ENCODE results near the genes TRMT61B, CLIP4 and CAPN13.

DNA sequence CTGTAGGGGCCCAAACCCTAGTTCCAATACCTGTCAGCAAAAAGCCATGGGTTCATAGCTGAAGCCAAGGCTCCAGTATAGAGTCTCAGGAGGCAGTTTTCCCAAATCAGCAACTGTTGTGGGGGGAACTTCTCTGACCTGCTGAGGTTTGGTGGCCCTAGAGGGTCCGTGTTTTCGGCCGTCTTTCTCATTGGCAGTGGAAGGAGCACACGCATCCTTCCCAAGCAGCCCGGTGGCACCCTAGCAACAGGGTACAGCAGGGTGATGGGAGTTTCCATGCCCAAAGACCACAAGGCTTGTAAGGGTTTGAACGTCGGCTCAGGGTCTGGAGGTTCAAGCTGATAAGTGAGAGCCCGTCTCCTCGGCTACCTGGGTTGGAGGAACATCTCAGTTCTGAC is 6.6 kb downstream of the FOSL2 start:
- PRO-cap, 2 experiments: no peak in any of the 2 experiments

GRCh38 chr2:28414939-28415838 is 22.5 kb downstream of the FOSL2 start:
- PRO-cap, 2 experiments: no peak in any of the 2 experiments

GRCh38 chr2:28444946-28445517 is 50.8 kb upstream of the PLB1 start:
- PRO-cap, 2 experiments: no peak in any of the 2 experiments

DNA sequence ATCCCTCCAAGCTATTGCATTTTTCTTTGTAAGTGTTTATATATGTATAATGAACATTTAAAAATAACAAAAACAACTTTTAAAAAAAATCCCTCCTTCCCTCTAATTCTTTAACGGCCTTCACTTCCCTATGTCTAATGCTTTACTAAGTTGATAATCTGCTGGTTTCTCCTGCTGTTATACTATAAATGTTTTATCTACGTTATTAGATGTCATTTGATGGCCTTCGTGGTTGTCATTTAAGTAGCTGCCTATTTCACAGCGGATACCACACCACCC is 51.9 kb downstream of the PLB1 start:
- PRO-cap, 2 experiments: no peak in any of the 2 experiments

GRCh38 chr2:28793633-28794084 is 17.0 kb upstream of the SPDYA start:
- PRO-cap, 2 experiments: no peak in any of the 2 experiments

- PRO-cap, 2 experiments: peak in 1 of 2 experiments; most common minus-strand start chr2:28869968 (in 1)
Observed at GRCh38 chr2:28869448-28870149, 510 bp downstream of the TRMT61B start.

GRCh38 chr2:28870150-28871061 is at the start of gene TRMT61B:
Gene TRMT61B, minus strand, starts transcription at chr2:28870309.
- PRO-cap, 2 experiments: peak in 1 of 2 experiments; most common plus-strand start chr2:28870421 (in 1); most common minus-strand start chr2:28870309 (in 1)

DNA sequence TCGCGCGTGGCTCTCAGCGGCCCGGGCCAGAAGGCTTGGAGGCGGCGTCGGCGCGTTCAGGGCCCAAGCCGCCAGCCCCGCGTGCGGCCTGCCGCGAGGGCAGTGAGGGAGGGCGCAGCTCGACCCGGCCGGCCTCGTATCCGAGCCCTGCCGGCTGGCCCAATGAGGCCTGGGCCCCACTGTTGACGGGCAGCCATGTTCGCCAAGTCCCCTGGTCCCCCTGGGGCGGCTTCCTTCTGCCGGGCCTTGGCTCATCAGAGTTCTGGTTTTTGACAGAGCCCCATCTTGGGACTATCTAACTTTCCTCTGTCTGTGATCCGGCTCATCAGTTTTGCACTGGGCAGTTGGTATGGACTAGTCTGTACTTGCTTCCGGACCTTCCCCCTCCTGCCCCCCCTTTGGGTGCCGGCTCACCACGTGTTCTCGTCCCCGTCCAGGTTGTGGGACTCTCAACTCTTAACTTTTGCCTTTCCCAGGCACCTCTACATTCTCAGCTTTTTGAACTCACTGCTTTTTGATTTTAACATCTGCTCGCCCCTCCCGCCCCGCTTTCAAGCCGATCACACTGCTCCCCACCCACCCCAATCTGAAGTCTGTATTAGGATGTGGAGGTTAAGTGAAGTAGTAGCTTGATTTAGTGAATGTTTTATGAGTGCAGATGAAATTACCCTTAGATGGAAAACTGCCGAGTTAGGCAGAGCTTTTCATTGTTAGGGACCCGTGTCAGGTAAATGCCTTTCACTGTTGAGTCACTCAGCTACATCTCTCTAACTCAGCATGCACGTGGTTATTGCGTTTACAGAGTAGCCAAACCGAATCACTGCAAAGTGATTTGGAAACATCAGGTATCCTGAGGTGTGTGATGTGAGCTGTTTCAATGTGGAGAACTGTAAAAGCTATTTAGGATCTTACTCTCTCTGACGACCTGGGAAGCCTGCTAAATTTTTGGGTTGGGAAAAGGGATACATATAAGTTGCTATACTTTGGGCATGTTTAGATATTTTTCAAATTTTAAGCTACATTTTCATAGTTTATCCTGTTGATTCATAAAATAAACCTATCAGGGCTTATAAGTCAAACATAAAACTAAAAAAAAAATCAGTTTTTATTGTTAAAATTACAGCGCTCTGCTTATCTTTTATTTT is 912 bp downstream of the WDR43 start:
- PRO-cap, 2 experiments: no peak in any of the 2 experiments

GRCh38 chr2:28946279-28947151 is 34.6 kb upstream of the TOGARAM2 start:
- PRO-cap, 2 experiments: no peak in any of the 2 experiments

- PRO-cap, 2 experiments: no peak in any of the 2 experiments
Observed at GRCh38 chr2:28991199-28991524, 10.1 kb downstream of the TOGARAM2 start.

- PRO-cap, 2 experiments: no peak in any of the 2 experiments
Observed at GRCh38 chr2:29017896-29018449, 36.9 kb downstream of the TOGARAM2 start.

DNA sequence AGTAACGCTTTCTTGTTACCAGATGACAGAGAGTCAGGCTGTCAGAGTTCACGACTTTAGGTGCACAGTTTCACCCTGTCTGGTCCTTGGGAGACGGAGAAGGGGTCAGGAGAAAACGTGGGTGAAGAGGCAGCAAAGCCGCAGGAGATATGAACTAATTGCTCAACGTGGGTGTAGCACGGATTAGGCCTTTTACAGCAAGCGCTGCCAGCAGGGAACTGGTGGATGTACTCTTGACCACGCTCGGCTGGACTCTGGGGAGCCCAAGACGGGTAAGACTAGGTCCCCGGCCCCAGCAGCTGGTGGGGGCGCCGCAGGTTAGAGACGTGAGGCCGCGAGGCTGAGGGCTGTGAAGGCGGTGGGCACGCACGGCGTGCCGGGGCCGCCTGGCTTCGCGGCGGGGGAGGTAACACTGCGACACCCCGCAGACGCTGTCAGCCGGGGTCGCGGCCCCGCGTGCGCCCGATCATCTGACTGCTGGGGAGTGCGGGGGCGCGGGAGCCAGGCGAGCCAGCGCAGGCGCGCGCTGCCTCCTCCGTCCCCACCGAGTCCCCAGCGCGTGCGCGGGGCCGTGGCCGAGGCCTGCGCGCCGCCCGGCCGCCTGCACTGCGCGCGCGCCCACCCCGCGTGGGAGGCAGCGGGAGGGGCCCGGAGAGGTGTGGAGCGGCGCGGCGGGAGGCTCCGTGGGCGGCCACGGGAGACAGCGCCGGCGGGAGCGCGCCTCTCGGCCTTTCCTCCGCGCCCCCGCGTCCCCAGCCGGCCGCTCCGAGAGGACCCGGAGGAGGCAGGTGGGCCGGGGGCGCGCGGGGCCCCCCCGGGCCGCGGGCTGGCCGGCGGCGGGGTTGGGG is at the start of gene CLIP4:
CLIP4 (plus strand) TSS at position 538 of the 848 bp plus-strand sequence.
- PRO-cap, 2 experiments: peak in 1 of 2 experiments; most common plus-strand start position 633 of the sequence (in 1); most common minus-strand start position 472 of the sequence (in 1)

- PRO-cap, 2 experiments: no peak in any of the 2 experiments
Observed at GRCh38 chr2:29174929-29175635, 59.9 kb downstream of the CLIP4 start.

DNA sequence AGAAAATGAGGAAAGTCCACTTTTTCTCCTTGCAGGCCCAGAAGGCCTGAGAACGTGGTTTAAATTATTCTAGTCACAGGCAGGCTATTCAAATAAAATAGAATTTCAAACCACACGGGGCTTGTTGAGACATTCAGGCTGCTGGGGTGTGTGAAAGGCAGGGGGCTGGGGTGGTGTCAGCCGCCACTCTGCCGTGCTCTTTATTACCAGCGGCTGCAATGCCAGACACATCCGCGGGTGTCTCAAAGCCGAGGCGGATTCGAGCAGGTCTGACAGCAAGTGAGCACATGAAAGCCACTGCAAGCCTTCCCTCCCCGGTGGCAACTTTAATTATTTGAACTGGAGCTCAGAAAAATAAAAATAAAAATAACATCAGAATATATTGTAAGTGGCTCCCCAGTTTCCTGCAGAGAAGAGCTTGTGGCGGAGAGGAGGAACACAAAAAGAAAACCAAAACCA is 199.5 kb downstream of the CLIP4 start:
- PRO-cap, 2 experiments: peak in 1 of 2 experiments; most common plus-strand start position 228 of the sequence (in 1)

GRCh38 chr2:30260491-30260790 is 29.1 kb downstream of the LBH start:
- PRO-cap, 2 experiments: no peak in any of the 2 experiments

GRCh38 chr2:30267009-30267610 is 35.8 kb downstream of the LBH start:
- PRO-cap, 2 experiments: no peak in any of the 2 experiments

DNA sequence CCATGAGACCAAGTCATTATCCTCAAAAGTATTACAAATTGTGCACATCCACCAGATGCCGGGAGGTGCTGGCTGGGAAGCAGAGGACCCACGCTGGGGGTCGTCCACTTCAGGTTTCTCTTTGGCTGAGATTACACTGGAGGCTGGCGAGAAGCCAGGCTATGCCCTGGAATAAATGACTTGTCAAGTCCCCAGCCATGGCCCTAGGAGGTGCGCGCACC is 42.5 kb upstream of the LCLAT1 start:
- PRO-cap, 2 experiments: no peak in any of the 2 experiments

DNA sequence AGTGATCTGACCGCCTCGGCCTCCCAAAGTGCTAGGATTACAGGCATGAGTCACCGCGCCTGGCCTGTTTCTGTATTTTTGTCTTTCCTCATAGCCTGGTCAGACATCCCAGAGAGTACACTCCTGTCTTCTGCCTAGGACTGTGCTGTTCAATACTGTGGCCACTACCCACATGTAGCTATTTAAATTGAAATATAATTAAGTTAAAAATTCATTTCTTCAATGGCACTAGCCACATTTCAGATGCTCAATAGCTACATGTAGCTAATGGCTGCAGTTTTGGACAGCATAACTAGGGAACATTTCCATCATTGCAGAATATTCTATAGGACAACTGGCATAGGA is 64.2 kb downstream of the LCLAT1 start:
- PRO-cap, 2 experiments: no peak in any of the 2 experiments

DNA sequence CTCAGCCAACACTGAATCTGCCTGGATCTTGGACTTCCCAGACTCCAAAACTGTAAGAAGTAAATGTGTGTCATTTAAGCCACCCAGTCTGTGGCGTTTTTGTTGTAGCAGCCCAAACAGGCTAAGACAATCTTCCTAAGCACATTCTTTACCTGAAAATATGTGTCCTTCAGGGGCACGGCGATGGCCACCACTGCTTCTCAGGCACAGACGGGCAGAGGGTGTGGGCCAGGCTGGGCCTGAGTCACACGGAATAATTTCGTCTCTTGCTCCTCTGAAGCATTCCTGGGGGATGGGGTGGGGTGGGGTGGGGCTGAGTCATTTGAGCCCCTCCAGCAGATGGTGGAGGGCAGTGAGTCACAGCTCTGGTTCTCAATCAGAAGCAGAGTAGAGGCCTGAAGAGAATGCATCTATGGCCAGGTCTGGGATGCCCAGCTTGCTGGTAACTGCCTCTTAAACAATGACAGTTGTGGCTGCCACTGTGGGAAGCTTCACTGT is 142.3 kb downstream of the CAPN13 start:
- PRO-cap, 2 experiments: no peak in any of the 2 experiments

DNA sequence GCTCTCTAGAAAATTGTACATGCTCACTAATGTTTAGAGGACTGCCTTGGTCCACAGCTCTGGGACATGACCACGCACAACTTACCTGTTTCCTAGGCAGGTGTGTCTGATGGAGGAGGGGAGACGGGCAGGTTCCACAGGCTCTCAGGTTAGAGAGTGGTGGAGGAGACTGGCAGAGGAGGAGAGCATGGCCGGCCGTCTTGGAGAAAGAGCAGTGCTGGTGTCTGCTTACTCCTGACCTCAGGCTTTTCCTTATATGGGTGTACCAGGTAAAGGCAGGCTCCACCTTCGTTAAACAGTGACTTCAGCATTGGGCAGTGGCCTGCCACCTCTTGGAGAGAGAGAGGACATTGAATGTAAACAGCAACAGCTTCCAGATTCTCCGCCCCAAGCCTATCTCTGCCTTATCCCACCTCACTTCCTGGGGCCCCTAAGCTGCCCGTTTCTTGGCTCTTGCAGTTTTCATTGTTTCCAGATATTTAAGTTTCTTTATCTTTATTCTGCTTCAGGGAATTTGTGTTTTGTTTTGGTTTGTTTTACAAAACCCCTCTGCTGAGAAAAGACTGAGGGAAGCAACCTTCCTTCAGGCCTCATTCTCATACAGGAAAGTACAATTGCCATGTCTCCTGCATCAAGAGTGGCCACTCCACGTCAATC is at the start of gene CAPN13:
CAPN13 (minus strand) TSS at position 230 of the 657 bp plus-strand sequence.
- PRO-cap, 2 experiments: no peak in any of the 2 experiments